ENCODE results near the genes FOCAD, IFNA10, IFNA8, CAAP1 and IFNK.

DNA sequence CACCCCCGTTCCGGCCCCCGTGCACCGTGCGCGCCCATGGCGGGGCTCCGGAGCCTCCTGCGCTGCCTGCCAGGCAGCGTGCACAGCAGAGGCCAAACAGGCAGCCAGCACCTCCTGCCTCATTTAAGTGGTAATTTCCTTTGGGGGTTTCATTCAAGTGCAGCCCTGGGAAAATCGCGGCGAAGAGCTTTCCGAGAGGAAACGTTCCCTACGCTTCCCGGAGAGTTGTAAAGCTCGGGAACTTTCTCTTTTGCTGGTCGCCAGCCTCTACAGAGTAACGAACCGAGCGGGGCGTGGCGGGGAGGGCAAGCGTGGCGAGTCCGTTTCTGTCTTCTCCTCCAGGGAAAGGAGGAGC lies 145.6 kb upstream of the SLC24A2 start:
- RRBS, result 28% methylated on average over 8 of the region's 27 CpGs

GRCh38 chr9:20595031-20595767 lies 27.1 kb downstream of the MLLT3 start:
- RRBS, result no CpG with 5 or more reads among the region's 7 CpGs

- RRBS, result no CpG with 5 or more reads among the region's 2 CpGs
Measured at GRCh38 chr9:20618052-20618832, 4.1 kb downstream of the MLLT3 start.

GRCh38 chr9:20683378-20684384 lies at the start of gene FOCAD:
FOCAD (plus strand) TSS chr9:20684259.
- RRBS, result 4% methylated on average over 18 of the region's 75 CpGs

- RRBS, result no CpG with 5 or more reads among the region's 3 CpGs
Measured at GRCh38 chr9:21206882-21207373, at the start of gene IFNA10. IFNA10 (minus strand) TSS chr9:21207143.

GRCh38 chr9:21408733-21409192 lies at the start of gene IFNA8:
IFNA8 (plus strand) TSS chr9:21409117.
- RRBS, result no CpG with 5 or more reads among the region's 1 CpG

- RRBS, result no CpG with 5 or more reads among the region's 37 CpGs
Measured at GRCh38 chr9:21995619-21995964, 13.5 kb downstream of the CDKN2B start.

DNA sequence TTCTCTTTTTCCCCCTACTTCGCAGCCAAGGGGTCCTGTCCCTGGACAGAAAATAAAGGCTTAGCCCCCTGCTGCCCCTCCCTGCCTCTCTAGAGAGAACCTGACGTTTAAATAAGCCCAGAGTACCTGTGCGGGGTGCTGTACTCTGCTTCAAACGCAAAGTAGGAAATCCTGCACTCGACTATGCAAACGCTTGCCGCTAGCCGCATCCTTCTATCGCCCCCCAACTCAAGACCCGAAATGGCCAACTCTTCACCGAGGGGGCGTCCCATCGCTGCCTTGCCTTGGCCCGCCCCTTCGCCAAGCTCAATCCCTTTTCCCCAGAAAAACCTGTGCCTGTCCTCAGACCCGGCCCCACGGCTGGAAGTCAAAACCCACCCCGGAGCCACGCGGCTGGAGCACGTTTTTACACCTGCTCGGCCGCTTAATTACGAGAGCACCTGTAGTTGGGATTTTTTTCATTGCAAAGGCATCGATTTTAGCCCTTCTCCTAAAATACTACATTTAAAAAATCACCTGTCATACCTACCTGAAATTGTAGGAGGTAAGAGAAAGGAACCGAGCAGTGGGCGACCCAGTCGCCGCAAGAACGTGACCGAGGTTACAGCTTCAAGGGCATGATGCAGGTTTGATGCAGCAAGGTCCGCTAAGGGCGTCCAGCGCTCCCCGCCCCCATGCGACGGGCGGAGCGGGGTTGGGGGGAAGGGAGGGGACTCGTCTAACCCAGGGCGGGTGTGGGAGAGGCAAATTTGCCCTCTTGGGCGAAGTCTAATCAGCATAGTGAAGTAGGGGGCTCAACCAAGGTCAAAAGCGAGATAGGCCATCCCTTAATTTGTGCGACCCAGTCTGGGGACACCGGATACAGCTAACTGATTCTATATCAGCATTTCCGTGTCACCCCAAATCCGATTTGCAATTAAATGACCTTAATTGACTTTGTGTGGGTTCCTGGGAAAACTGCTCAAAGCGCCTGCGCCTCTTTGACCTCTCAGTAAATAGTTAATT lies 3.5 kb downstream of the ELAVL2 start:
- RRBS, result no CpG with 5 or more reads among the region's 49 CpGs

DNA sequence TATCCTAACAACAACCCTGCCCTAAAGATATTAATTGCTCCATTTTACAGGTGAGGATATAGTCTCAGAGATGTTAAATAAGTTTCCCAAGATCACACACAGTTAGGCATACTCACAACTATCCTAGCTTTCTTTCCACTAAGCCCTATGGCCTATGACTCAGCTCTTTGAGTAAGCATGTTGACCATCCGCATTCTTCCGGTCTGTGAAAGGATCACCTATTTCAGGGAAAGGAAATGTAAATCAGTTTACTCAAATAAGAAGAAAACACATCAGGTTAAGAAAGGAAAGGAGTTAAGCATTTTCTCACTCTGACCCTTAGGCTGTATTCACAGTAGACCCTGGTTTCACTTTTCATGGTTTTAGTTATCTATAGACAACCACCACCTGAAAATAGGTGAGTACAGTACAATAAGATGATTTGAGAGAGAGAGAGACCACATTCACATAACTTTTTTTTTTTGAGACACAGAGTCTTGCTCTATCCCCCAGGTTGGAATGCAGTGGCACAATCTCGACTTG lies 145.9 kb downstream of the CAAP1 start:
- RRBS, result no CpG with 5 or more reads among the region's 3 CpGs

DNA sequence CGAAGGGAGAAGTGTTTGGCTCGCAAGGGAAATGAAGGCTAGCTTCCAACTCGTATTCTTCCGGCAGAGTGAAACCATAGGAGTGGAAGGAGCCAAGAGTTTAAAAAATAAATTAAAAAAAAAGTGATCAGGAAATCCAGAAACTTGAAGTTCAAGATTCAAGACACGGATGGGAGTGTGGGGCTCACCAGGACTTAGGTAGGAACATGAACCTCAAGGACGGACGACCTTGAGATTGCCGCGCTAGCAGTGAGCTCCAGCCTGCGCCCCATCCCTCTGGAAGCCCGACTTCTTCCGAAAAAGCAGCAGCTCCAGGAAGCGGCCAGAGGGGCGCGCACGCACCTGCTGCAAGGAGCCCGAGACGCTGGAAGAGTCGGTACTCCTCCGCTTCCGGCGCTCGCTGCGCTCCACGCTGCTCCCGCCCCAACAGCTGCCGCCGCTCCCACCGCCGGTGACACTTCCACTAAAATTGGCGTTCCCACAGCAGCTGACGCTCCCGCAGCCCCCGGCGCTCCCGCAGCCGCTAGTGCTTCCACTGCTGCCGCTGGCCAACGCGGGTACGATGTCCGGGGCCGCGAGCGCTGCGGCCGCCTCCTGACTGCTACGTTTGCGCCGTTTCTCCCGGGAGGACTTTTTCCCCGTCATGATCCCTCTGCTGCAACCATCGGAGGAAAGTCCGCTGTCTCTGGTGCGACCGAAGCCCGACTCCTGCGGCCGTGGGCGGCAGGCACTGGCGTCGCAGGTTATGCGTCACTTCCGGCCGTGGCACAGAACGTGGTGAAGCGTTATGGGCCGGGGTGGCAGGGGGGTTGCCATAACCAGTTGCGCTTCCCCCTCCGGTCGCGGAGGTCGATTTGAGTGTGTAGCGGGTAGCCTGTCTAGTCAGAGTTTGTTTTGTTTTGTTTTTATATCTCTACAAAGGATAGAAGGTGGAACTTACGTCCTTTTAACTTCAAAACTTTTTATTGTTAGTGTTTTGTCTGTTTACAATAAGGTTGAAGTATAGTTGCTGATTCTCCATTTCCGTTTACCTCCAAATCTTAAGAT lies at the start of gene CAAP1:
Gene CAAP1 (minus strand): TSS at position 732 of the 1,047 bp plus-strand sequence.
- RRBS, result 2% methylated on average over 34 of the region's 76 CpGs

- RRBS, result no CpG with 5 or more reads among the region's 1 CpG
Measured at GRCh38 chr9:27078662-27079097, 30.3 kb upstream of the TEK start.

- RRBS, result no CpG with 5 or more reads among the region's 12 CpGs
Measured at GRCh38 chr9:27280736-27281573, 16.0 kb downstream of the EQTN start.

- RRBS, result no CpG with 5 or more reads among the region's 9 CpGs
Measured at GRCh38 chr9:27377083-27377967, 80.4 kb upstream of the EQTN start.

DNA sequence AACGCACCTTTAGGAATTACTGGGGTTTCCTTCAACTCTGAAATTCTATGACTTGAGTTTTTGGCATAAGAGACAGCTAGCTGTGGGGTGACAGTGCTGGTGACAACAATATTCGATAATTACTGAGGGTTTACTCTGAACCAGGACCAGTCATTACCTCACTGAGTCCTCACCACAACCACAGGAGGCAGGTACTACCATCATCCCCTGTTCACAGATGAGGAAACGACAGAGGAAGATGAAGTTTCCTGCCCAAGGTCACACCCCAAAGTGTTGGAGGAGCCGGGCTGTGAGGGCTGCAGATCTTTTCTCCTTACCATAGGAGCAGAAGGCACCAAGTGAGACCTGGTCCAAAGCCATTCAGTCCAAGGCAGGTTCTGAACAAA lies 82.3 kb upstream of the EQTN start:
- RRBS, result no CpG with 5 or more reads among the region's 4 CpGs

- RRBS, result no CpG with 5 or more reads among the region's 3 CpGs
Measured at GRCh38 chr9:27386826-27387216, 89.9 kb upstream of the EQTN start.

DNA sequence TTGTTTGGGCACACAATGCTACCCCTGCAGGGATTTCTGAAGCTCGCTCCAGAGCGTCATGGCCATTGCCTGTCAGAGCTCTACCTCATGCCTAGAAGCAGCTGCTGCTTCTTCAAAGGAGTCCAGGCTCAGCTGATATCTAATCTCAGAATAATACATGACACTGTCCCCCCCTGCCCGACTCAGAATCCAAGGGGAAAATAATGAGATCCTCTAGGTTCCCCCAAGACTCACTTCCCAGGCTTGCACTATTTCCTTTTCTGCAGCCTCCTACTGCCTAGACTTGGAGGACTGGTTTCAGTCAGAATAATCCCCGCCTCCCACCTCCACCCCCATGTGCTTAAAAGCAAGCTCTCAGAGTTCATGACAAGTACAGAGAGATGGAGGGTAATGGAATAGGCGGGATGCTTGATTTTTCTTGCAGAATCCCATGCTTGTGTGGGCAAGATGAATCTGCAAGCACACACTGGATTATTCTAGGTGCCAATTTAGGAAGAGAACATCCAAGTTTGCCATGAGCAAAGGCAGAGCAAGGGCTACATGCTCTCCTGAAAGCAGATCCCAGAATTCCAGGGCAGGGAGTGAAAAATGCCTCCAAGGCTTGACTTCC lies 97.5 kb upstream of the IFNK start:
- RRBS, result no CpG with 5 or more reads among the region's 5 CpGs

- RRBS, result no CpG with 5 or more reads among the region's 8 CpGs
Measured at GRCh38 chr9:27489010-27489659, 35.0 kb upstream of the IFNK start.

DNA sequence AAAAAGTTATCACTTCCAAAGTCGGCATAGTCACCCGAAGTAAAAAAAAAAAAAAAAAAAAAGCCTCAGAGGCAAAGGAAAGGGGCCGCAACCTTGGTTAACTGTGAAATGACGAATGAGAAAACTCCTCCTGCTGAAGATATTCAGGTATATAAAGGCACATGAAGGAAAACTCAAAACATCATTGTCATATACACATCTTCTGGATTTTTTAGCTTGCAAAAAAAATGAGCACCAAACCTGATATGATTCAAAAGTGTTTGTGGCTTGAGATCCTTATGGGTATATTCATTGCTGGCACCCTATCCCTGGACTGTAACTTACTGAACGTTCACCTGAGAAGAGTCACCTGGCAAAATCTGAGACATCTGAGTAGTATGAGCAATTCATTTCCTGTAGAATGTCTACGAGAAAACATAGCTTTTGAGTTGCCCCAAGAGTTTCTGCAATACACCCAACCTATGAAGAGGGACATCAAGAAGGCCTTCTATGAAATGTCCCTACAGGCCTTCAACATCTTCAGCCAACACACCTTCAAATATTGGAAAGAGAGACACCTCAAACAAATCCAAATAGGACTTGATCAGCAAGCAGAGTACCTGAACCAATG lies at the start of gene IFNK:
Gene IFNK (plus strand): TSS at position 181 of the 610 bp plus-strand sequence.
- RRBS, result no CpG with 5 or more reads among the region's 6 CpGs

Data from UCH-1 (cell line).